K562 (cell line): ENCODE results near the gene FOXL1.

DNA sequence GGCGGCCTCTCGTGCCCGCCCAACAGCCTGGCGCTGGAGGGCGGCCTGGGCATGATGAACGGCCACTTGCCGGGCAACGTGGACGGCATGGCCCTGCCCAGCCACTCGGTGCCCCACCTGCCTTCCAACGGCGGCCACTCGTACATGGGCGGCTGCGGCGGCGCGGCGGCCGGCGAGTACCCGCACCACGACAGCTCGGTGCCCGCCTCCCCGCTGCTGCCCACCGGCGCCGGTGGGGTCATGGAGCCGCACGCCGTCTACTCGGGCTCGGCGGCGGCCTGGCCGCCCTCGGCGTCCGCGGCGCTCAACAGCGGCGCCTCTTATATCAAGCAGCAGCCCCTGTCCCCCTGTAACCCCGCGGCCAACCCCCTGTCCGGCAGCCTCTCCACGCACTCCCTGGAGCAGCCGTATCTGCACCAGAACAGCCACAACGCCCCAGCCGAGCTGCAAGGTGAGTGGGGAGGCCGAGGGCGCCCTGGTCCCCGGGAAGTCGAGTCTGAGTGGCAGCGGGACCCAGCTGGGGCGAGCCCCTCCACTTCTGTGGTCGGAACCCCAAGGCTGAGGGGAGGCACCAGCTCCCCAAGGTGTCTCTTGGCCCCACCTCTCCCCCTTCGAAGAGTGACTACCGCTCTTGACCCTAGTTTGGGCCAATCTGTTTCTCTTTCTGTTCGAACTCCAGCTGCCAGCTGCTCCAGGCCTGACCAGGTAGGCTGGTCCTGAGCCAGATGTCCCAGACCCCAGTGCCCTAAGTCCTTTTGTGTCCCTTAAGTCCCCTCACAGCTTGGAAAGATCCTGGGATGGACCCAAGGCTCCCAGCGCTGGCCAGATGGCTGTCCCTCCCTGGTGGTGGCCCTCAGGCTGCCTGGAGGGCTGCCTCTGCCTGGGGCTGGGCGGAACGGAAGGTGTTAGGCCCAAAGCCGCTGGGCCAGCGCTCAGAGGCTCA, 1.0 kb downstream of the FOXF1 start:
- RAMPAGE, long total RNA, result no peak
- RRBS, result 62% methylated on average over 15 of the region's 66 CpGs
PRO-cap:
- standard, result no peak
- CoPRO, capped RNA only, 2 experiments, result no peak in any of the 2 experiments
- CoPRO, capped and uncapped RNA, 2 experiments, result no peak in any of the 2 experiments
- CoPRO, uncapped RNA only, 2 experiments, result no peak in any of the 2 experiments
CAGE:
- cytosol, long polyA plus RNA, result no peak
- long polyA plus RNA, result no peak
- nucleolus, long total RNA, result no peak
- nucleus, long polyA plus RNA, result no peak

DNA sequence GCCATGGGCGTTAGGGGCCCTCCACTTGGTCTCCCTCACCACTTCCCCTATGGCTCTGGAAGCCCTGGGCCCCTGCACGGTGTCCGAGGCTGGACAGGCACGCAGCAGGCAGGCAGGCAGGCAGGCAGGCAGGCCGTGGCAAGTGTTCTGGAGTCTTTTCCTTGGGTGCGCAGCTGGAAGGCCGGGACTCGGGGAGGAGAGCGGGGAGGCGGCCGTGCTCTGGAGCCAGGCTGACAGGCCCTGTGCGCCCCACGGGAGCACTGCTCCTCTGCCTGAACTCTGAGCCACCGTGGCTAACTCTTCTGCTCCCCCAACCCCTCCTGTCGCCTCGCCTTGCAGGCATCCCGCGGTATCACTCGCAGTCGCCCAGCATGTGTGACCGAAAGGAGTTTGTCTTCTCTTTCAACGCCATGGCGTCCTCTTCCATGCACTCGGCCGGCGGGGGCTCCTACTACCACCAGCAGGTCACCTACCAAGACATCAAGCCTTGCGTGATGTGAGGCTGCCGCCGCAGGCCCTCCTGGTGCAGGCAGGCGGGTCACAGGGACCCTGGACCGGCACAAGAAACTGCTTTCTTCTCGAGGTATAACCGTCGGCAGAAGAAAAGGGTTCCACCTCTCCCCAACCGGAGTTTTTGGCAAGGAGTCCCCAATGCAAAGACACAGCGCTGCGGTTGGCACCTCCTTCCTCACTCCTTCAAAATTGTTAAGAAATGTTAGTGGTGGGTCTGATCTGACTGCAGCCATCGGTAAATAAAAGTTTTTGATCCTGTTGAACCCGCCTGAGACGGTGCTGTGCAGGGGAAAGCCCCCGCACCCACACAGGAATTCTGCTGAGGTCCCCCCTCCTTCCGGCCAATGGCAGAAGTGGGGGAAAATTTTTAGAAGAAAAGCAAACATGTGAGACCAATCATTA, 2.5 kb downstream of the FOXF1 start:
- RAMPAGE, long total RNA, result no peak
- RRBS, result 15% methylated on average over 4 of the region's 42 CpGs
PRO-cap:
- standard, result no peak
- CoPRO, capped RNA only, 2 experiments, result no peak in any of the 2 experiments
- CoPRO, capped and uncapped RNA, 2 experiments, result no peak in any of the 2 experiments
- CoPRO, uncapped RNA only, 2 experiments, result no peak in any of the 2 experiments
CAGE:
- cytosol, long polyA plus RNA, result no peak
- long polyA plus RNA, result no peak
- nucleolus, long total RNA, result no peak
- nucleus, long polyA plus RNA, result no peak

DNA sequence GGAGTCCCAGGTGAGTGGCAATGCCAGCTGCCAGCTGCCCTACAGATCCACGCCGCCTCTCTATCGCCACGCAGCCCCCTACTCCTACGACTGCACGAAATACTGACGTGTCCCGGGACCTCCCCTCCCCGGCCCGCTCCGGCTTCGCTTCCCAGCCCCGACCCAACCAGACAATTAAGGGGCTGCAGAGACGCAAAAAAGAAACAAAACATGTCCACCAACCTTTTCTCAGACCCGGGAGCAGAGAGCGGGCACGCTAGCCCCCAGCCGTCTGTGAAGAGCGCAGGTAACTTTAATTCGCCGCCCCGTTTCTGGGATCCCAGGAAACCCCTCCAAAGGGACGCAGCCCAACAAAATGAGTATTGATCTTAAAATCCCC, 2.1 kb downstream of the FOXC2 start:
- RAMPAGE, long total RNA, result no peak
- RRBS, result 38% methylated on average over 4 of the region's 23 CpGs
PRO-cap:
- standard, result no peak
- CoPRO, capped RNA only, 2 experiments, result no peak in any of the 2 experiments
- CoPRO, capped and uncapped RNA, 2 experiments, result no peak in any of the 2 experiments
- CoPRO, uncapped RNA only, 2 experiments, result no peak in any of the 2 experiments
CAGE:
- cytosol, long polyA plus RNA, result no peak
- long polyA plus RNA, result no peak
- nucleolus, long total RNA, result no peak
- nucleus, long polyA plus RNA, result no peak

DNA sequence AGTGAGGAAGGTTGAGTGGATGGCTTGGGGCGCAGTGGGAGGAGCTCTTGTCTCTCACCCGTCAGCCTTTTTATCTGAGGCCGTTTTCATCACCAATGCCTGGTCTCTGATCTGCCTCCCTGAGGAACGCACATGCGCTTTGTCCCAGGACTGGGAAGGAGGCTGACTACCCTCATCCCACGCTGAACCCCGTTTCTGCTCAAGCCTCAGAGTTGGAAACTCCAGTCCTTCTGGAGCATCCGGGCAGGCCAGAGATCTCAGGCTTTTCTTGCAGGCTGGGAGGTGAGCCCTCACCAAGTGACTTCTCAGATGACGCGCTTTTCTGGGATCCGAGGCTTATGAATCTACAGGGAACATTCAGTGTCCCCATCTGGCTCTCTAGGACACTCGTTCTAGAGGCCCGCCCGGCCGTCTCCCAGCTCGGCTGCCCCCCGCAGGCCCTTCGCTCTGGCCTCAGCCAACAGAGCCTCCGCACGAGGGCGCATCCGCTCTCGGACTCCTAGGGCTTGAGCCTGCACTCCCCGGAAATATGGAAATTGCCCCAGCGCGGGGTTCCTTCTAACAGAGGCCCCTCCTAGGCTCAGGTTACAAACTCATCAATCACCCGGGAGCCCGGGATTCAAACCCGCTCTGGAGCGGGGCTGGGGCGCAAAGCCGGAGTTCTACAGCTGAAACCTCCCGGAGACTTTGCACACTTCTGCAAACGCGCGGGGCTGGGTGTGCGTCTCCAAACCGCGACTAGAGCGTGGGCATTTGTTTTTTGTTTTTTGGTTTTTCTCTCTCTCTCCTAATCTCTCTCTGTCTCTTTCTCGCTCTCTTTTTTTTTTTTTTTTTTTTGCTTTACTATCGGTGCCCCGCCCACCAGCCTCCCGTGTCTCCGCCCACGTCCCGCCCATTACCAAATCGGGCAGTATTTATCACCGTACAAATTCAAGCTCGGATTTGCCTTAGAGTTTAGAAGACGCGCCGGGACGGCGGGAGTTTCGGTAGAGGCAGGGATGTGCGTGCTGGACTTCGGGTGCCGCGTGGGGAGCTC, 2.6 kb upstream of the FOXL1 start:
- RAMPAGE, long total RNA, result no peak
- RRBS, result 2% methylated on average over 8 of the region's 60 CpGs
PRO-cap:
- standard, result bidirectional peak, plus-strand start at position 622 of the sequence, minus-strand start at position 501 of the sequence; unidirectional peak, plus-strand start at position 957 of the sequence
- CoPRO, capped RNA only, 2 experiments, result no peak in any of the 2 experiments
- CoPRO, capped and uncapped RNA, 2 experiments, result no peak in any of the 2 experiments
- CoPRO, uncapped RNA only, 2 experiments, result no peak in any of the 2 experiments
CAGE:
- cytosol, long polyA plus RNA, result no peak
- long polyA plus RNA, result no peak
- nucleolus, long total RNA, result no peak
- nucleus, long polyA plus RNA, result no peak

DNA sequence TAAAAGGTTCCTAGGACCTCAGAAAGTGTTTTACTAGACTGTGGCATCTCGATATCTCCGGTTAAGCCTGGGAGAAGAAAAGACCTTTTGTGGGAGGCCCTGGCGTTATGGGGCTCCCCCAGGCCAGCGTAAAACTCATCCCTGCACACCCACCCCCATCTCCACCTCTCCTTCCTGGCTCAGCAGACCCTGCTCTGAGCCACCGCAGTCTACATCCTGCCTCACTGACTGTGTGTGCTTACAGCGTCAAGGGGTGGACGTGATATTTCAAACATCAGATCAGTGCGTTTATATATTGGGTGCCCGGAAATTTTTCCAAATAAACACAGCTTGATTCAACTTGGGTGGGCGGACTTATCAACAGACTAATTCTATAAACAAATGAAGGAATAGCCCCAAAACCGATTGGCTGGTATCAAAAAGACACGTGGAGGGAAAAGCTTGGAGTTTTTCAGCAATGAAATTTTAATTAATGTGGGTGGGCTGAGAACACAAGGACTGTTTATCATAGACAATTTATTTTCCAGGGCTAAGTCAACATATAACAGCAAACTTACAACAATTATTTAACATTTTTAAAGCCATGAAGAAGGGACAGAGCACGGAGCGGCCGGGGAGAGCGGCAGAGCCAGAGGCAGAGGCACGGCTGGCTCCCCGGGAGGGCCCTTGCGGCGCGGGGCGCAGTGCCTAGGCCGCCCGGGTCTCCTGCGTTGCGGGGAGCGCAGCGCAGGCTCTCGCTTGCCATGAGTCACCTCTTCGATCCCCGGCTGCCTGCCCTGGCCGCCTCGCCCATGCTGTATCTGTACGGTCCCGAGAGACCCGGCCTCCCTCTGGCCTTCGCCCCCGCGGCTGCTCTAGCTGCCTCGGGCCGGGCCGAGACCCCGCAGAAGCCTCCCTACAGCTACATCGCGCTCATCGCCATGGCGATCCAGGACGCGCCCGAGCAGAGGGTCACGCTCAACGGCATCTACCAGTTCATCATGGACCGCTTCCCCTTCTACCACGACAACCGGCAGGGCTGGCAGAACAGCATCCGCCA, at the start of gene FOXL1:
Gene FOXL1 (plus strand): TSS at position 569 of the 1,039 bp plus-strand sequence.
- RAMPAGE, long total RNA, result no peak
- RRBS, result 25% methylated on average over 29 of the region's 56 CpGs
PRO-cap:
- standard, result no peak
- CoPRO, capped RNA only, 2 experiments, result no peak in any of the 2 experiments
- CoPRO, capped and uncapped RNA, 2 experiments, result no peak in any of the 2 experiments
- CoPRO, uncapped RNA only, 2 experiments, result no peak in any of the 2 experiments
CAGE:
- cytosol, long polyA plus RNA, result no peak
- long polyA plus RNA, result no peak
- nucleolus, long total RNA, result no peak
- nucleus, long polyA plus RNA, result no peak

DNA sequence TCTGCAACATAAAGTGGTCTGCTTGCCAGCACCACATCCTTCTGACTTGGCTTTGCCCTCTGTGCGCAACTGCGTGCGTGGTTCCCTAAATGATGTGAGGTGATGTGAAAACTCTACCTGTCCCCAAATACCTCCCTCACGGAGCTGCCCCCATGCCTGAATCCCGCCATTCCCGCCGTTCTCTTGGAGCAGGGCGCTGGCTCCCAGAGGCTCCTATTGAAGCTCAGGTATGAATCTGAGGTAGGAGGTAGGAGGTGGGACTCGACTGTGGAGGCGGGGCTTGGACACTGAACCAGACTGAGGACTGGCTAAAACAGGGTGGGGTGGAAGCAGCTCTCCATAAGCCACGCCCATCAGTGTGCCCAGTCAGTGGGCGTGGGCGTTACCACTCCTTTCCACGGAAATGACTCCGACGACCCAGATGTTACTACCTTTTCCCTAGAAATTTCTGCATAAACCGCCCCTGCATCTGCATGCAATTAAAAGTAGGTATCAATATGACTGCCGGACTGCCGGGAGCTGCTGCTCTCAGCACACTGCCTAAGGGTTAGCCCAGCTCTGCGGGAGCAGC, 40.9 kb downstream of the FOXL1 start:
- RAMPAGE, long total RNA, result no peak
- RRBS, result no CpG with 5 or more reads among the region's 20 CpGs
PRO-cap:
- standard, result no peak
- CoPRO, capped RNA only, 2 experiments, result no peak in any of the 2 experiments
- CoPRO, capped and uncapped RNA, 2 experiments, result no peak in any of the 2 experiments
- CoPRO, uncapped RNA only, 2 experiments, result no peak in any of the 2 experiments
CAGE:
- cytosol, long polyA plus RNA, result no peak
- long polyA plus RNA, result no peak
- nucleolus, long total RNA, result no peak
- nucleus, long polyA plus RNA, result no peak

- RAMPAGE, long total RNA, result no peak
- RRBS, result no CpG with 5 or more reads among the region's 15 CpGs
PRO-cap:
- standard, result no peak
- CoPRO, capped RNA only, 2 experiments, result no peak in any of the 2 experiments
- CoPRO, capped and uncapped RNA, 2 experiments, result no peak in any of the 2 experiments
- CoPRO, uncapped RNA only, 2 experiments, result no peak in any of the 2 experiments
CAGE:
- cytosol, long polyA plus RNA, result no peak
- long polyA plus RNA, result no peak
- nucleolus, long total RNA, result no peak
- nucleus, long polyA plus RNA, result no peak
Observed at GRCh38 chr16:86951526-86952501, 365.4 kb downstream of the C16orf95 start.

- RAMPAGE, long total RNA, result no peak
- RRBS, result 6% methylated on average over 4 of the region's 30 CpGs
PRO-cap:
- standard, result no peak
- CoPRO, capped RNA only, 2 experiments, result no peak in any of the 2 experiments
- CoPRO, capped and uncapped RNA, 2 experiments, result no peak in any of the 2 experiments
- CoPRO, uncapped RNA only, 2 experiments, result no peak in any of the 2 experiments
CAGE:
- cytosol, long polyA plus RNA, result no peak
- long polyA plus RNA, result no peak
- nucleolus, long total RNA, result no peak
- nucleus, long polyA plus RNA, result no peak
Observed at GRCh38 chr16:86953851-86954635, 363.1 kb downstream of the C16orf95 start.

GRCh38 chr16:87161971-87162346, 155.2 kb downstream of the C16orf95 start:
- RAMPAGE, long total RNA, result no peak
- RRBS, result no CpG with 5 or more reads among the region's 10 CpGs
PRO-cap:
- standard, result no peak
- CoPRO, capped RNA only, 2 experiments, result no peak in any of the 2 experiments
- CoPRO, capped and uncapped RNA, 2 experiments, result no peak in any of the 2 experiments
- CoPRO, uncapped RNA only, 2 experiments, result no peak in any of the 2 experiments
CAGE:
- cytosol, long polyA plus RNA, result no peak
- long polyA plus RNA, result no peak
- nucleolus, long total RNA, result no peak
- nucleus, long polyA plus RNA, result no peak

GRCh38 chr16:87329592-87330515, 12.7 kb upstream of the C16orf95 start:
- RAMPAGE, long total RNA, result no peak
- RRBS, result no CpG with 5 or more reads among the region's 28 CpGs
PRO-cap:
- standard, result no peak
- CoPRO, capped RNA only, 2 experiments, result no peak in any of the 2 experiments
- CoPRO, capped and uncapped RNA, 2 experiments, result no peak in any of the 2 experiments
- CoPRO, uncapped RNA only, 2 experiments, result no peak in any of the 2 experiments
CAGE:
- cytosol, long polyA plus RNA, result no peak
- long polyA plus RNA, result no peak
- nucleolus, long total RNA, result no peak
- nucleus, long polyA plus RNA, result no peak

DNA sequence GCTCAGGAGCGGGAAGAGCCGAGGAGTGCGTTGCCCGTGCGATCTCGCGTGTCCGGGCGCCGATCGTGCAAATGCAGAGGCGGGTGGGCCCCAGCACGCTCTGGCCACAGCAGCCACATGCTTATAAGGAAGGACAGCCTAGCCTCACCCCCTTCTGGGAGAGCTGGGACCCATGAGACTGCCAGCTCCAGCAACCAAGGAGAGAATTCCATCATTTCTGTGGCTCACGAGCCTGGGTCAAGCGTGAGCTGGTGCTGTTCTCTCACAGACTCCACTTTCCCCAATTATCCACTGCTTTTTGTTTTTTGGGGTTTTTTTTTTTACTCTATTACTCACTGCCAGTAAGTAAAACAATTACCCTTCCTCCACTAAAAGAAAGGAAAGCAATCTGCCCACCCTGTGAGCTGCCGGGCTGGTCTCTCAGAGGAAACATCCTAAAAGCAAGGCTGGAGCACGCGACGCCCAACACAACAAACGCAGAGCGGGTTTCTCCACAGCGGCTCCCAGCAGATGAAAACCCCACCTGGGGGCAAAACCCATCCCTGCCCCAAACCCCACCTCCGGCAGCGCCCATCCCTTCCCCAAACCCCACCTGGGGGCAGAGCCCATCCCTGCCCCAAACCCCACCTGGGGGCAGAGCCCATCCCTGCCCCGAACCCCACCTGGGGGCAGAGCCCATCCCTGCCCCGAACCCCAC, 27.3 kb upstream of the C16orf95 start:
- RAMPAGE, long total RNA, result no peak
- RRBS, result 96% methylated on average over 8 of the region's 26 CpGs
PRO-cap:
- standard, result no peak
- CoPRO, capped RNA only, 2 experiments, result no peak in any of the 2 experiments
- CoPRO, capped and uncapped RNA, 2 experiments, result no peak in any of the 2 experiments
- CoPRO, uncapped RNA only, 2 experiments, result no peak in any of the 2 experiments
CAGE:
- cytosol, long polyA plus RNA, result no peak
- long polyA plus RNA, result no peak
- nucleolus, long total RNA, result no peak
- nucleus, long polyA plus RNA, result no peak

- RAMPAGE, long total RNA, result no peak
- RRBS, result no CpG with 5 or more reads among the region's 13 CpGs
PRO-cap:
- standard, result no peak
- CoPRO, capped RNA only, 2 experiments, result no peak in any of the 2 experiments
- CoPRO, capped and uncapped RNA, 2 experiments, result no peak in any of the 2 experiments
- CoPRO, uncapped RNA only, 2 experiments, result peak in 2 of 2 experiments; most common plus-strand start chr16:87405368 (in 1); most common minus-strand start chr16:87405463 (in 1)
CAGE:
- cytosol, long polyA plus RNA, result no peak
- long polyA plus RNA, result no peak
- nucleolus, long total RNA, result no peak
- nucleus, long polyA plus RNA, result no peak
Observed at GRCh38 chr16:87405231-87405820, 13.2 kb downstream of the MAP1LC3B start.

DNA sequence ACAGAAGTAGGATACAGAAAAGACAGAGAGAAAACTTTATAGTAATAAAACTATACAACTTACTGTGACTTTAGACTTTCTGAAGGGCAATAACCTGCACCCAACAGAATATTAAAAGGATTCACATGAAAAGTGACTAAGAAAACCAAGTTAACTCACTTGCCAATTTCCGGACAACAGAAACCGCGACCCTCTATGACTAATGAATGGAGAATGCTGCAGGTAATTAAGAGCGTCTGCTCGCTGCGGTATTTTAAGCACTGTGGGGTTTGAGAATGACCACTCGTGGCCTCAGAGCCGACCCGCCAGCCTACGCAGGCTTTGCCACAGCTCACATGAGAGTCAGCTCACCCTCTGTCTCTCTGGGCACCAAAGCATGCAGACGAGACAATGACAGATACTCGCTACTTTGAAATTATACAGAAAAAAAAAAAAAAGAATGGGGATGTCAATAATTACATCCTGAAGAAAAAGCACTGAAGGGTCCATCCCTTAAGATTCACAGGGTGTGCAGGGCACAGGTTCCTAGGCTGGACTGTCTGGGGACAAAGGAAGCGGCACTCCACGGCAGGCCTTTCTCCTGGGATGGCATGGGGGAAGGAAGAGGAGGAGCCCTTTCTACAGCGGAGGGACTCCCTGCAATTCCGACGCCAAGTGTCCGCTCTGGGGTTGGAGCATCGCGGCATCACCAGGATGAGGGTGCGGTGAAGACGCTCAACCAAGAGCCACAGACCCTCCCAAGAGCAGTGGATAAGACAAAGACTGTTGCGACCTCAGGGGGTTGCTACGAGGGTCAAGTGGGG, 34.9 kb downstream of the ZCCHC14 start:
- RAMPAGE, long total RNA, result no peak
- RRBS, result no CpG with 5 or more reads among the region's 24 CpGs
PRO-cap:
- standard, result no peak
- CoPRO, capped RNA only, 2 experiments, result no peak in any of the 2 experiments
- CoPRO, capped and uncapped RNA, 2 experiments, result no peak in any of the 2 experiments
- CoPRO, uncapped RNA only, 2 experiments, result no peak in any of the 2 experiments
CAGE:
- cytosol, long polyA plus RNA, result no peak
- long polyA plus RNA, result no peak
- nucleolus, long total RNA, result no peak
- nucleus, long polyA plus RNA, result no peak

- RAMPAGE, long total RNA, result no peak
- RRBS, result 71% methylated on average over 1 of the region's 17 CpGs
PRO-cap:
- standard, result no peak
- CoPRO, capped RNA only, 2 experiments, result no peak in any of the 2 experiments
- CoPRO, capped and uncapped RNA, 2 experiments, result no peak in any of the 2 experiments
- CoPRO, uncapped RNA only, 2 experiments, result no peak in any of the 2 experiments
CAGE:
- cytosol, long polyA plus RNA, result no peak
- long polyA plus RNA, result no peak
- nucleolus, long total RNA, result no peak
- nucleus, long polyA plus RNA, result no peak
Observed at GRCh38 chr16:87497095-87497738, 4.4 kb upstream of the ZCCHC14 start.

DNA sequence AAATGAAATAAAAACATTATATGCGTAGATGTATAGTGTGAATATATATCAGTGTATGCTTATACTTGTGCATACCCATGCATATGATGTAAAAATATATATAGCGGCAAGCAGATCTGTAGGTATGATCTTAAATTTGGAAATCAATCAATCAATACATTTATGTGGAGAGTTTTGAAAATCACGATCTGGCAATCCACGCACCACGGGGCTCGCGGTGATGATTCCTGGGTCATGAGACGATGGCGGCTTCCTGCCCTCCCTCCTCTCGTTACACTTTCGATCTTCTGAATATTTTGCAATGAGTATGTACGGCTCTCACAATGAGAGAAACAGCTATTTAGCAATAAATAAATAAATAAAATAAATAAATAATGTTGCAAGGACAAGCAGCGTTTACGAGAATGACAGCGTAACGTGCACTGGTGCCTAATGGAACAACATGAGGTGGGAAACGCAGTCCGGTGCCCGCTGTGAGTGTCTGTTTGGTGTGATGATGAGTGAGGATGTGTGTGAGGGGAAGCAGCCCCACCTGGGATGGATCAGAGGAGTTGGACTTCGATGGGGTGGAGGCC, 46.7 kb upstream of the JPH3 start:
- RAMPAGE, long total RNA, result no peak
- RRBS, result no CpG with 5 or more reads among the region's 20 CpGs
PRO-cap:
- standard, result no peak
- CoPRO, capped RNA only, 2 experiments, result no peak in any of the 2 experiments
- CoPRO, capped and uncapped RNA, 2 experiments, result no peak in any of the 2 experiments
- CoPRO, uncapped RNA only, 2 experiments, result no peak in any of the 2 experiments
CAGE:
- cytosol, long polyA plus RNA, result no peak
- long polyA plus RNA, result no peak
- nucleolus, long total RNA, result no peak
- nucleus, long polyA plus RNA, result no peak

- RAMPAGE, long total RNA, result no peak
- RRBS, result no CpG with 5 or more reads among the region's 32 CpGs
PRO-cap:
- standard, result unidirectional peak, plus-strand start at chr16:87777780
- CoPRO, capped RNA only, 2 experiments, result no peak in any of the 2 experiments
- CoPRO, capped and uncapped RNA, 2 experiments, result no peak in any of the 2 experiments
- CoPRO, uncapped RNA only, 2 experiments, result no peak in any of the 2 experiments
CAGE:
- cytosol, long polyA plus RNA, result no peak
- long polyA plus RNA, result no peak
- nucleolus, long total RNA, result no peak
- nucleus, long polyA plus RNA, result no peak
Observed at GRCh38 chr16:87777563-87778358, 12.0 kb upstream of the KLHDC4 start.

DNA sequence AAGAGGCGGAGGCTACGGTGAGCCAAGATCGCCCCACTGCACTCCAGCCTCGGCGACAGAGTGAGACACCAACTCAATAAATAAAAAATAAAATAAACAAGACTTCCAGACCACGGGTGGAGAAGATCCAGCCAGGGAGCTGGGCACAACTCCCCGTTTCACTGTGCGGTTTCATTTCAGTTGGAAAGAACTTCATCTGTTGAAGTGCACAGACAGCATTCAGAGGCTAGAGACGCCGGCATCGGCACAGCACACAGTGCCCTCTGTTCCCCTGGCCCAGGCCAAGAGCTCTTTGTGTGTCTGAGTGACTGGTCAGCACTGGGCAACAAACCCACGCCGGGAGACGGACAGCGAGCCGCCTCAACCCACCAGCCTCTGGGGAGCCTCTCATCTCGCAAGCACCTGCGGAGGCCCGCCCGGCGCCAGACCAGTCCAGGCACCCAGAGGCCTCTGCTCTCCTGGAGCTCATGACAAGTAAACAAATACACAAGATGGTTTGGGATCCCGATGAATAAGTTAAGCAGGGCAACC, 25.5 kb upstream of the KLHDC4 start:
- RAMPAGE, long total RNA, result no peak
- RRBS, result 83% methylated on average over 11 of the region's 22 CpGs
PRO-cap:
- standard, result no peak
- CoPRO, capped RNA only, 2 experiments, result no peak in any of the 2 experiments
- CoPRO, capped and uncapped RNA, 2 experiments, result no peak in any of the 2 experiments
- CoPRO, uncapped RNA only, 2 experiments, result no peak in any of the 2 experiments
CAGE:
- cytosol, long polyA plus RNA, result no peak
- long polyA plus RNA, result no peak
- nucleolus, long total RNA, result no peak
- nucleus, long polyA plus RNA, result no peak